Neuron (in vitro differentiated cells): ENCODE measurements around a stretch of chr1.

GRCh38 chr1:8076937-8077748 is 51.0 kb upstream of the ERRFI1 start:
- PRO-cap = no peak

GRCh38 chr1:8189685-8190336 is 128.1 kb upstream of the SLC45A1 start:
- PRO-cap = no peak

- PRO-cap = no peak
These were observed 90.1 kb downstream of the SLC45A1 start for GRCh38 chr1:8407777-8408694.

GRCh38 chr1:8411964-8412540 is 94.1 kb downstream of the SLC45A1 start:
- PRO-cap = no peak

GRCh38 chr1:8419036-8419392 is 101.1 kb downstream of the SLC45A1 start:
- PRO-cap = no peak

DNA sequence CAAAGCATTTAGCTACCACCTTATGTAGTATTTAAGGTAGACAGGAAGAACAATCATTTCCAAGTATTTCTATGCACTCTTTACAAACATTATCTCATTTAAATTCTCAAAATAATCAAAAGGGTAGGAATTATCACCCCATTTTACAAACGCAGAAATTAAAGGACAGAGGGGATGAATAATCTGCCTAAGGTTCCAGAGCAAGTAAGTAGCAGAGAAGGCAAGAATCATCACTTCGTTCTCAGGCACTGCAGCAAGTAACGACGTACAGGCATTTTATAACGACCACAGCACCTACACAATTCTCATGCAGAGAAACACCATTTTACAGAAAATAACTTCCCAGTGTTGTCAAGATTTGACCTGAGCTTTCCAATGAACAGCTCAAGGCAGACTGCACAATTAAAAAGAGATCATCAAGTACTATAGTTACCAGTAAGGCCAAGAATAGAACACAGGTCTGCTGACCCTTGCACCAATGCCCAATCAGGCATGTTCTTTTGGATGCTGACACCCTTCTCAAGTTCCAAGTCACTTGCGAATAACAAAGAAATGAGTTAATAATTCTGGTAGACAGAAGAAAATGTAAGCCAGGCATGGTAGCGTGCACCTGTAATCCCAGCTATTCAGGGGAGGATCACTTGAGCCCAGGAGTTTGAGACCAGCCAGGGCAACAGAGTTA is 101.8 kb downstream of the SLC45A1 start:
- PRO-cap = no peak

GRCh38 chr1:8420278-8420667 is 102.4 kb downstream of the SLC45A1 start:
- PRO-cap = no peak

GRCh38 chr1:8424552-8425259 is 106.8 kb downstream of the SLC45A1 start:
- PRO-cap = no peak

DNA sequence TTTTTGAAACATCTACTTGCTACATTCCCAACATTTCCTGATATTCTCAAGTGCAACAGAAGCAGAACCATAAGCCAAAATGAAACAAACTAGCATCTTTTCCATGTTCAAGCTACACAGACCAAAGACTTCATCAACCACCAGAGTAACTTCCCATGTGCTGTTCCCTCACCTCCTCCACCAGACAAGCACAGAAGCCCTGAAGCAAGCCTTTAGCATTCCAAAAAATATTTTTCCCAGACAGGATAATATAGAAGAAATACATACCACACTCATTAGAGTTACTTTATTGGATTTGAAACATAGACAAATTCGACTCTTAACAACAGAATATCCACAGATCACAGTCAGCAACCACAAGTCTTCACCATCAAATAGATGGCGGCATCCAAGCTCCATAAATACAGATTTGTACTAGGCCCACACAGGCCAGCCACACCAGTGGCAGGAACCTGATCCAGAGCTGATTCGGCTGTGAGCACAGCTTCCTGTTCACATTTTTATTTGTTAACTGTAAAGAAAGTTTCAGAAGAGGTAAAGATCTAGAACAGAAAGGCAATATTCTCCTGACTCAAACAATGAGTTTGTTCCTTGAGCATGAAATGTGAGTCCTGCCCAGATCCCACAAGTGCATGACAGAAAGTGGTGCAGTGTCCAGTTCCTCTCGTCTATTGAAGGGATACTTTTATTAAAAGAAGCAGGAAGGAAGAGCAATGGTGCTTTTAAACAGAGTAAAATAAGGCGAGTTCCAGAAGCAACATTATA is 205.7 kb downstream of the SLC45A1 start:
- PRO-cap = no peak

DNA sequence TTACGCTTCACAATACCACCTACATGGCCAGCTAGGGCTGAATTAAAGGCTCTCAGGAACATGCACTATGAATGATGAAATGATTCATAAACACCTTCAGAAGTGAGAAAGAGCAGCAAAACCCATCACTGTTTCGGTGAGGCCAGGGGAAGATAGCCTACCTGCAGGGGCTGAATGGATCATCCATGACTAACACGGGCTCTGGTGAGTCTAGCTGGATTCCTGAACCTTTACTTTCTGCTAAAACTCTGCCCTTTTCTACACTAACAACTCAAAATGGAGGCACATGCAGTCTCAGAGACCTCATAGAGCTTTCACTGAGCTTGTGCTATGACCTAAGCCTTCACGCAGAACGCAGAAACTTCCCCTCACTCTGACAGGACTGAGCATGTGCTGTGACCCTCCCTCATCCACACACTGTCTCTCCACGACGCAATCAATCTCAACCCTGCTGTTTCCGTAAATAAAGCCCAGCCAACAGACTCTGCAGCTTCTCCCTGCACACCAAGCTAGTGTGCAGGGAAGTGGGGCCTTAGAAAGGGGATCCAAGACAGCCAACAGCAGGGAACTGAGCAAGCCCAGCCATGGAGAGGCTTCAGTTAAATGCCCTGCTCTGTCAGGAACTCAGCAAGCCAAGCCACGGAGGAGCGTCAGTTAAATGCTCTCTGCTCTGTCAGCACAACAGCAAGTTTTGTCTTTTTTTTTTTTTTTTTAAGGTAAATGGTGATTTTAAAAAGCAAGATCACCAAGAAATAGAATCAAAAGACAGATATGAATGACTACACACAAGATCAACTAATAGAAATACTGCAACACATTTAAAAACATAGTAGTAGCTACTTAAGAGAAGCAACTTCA is 207.9 kb downstream of the SLC45A1 start:
- PRO-cap = bidirectional peak, plus-strand start at position 448 of the sequence, minus-strand start at position 354 of the sequence

DNA sequence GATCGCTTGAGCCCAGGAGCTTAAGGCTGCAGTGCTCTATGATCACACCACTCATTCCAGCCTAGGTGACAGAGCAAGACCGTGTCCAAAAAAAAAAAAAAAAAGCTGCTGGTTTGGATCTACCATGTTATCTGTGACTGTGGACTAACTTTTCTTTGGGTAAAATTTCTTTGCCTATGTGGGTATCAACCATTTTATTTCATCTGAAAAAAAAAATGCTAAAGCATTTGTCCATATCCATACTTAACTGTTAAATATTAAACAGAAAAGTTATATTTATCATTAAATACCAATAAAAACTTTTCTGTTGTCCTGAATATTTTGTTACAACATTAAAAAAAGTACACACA is 222.4 kb downstream of the RERE start:
- PRO-cap = no peak

- PRO-cap = no peak
These were observed 196.8 kb downstream of the RERE start for GRCh38 chr1:8620525-8621235.

DNA sequence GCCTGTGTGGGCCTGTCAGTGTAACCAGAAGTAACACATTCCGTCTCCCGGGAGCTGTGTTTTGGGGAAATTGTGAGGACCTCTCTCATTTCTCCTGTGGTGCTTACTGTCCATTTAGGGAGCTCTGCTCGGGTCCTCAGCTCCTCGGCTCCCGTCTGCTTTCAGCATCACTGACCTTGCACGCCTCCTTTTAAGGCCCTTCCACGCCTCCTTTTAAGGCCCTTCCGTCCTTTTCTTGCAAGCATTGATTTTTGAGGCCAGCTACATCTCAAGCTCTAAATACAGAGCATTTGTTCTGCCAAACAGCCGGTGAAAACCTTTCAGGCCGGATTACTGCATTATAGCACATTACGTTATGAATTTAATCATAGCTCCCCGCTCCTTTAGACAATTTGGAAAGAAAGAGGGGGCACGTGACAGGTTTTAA is 9.8 kb downstream of the CA6 start:
- PRO-cap = no peak

DNA sequence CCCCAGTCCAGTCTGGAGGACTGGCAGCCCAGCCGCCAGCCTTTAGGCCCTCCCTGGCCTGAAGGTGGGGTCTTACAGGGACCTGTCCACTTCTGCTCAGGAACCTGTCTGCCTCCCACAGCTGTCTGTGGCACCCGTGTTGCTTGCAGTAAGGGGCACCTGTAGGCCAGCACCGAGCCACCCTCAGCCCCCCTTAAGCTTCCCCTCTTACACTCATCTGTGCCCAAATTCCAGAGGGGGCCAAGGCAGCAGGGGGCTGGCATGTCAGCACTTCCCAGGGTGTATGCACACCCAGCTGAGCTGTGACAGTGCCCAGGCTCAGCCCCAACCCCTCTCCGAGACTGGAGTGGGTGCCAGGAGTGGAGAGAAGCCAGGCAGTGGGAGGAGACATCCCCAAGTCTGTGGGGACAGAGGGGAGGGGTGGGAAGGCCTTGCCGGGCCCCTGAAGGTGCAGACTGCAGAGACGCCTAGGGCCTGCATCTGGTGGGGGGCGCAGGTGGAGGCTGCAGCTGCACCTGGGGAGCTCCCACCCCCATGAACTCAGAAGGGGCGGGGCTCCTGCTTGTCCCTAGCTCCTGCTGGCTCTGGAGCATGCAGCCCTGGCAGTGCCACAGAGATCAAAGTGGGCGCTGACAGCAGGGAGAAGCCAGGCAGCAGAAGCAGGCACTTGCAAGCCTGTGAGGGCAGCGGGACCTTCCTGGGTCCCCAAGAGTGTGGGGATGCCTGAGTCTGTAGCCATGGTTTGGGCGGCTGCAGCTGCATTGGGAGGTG is 5.4 kb upstream of the SLC2A7 start:
- PRO-cap = no peak

DNA sequence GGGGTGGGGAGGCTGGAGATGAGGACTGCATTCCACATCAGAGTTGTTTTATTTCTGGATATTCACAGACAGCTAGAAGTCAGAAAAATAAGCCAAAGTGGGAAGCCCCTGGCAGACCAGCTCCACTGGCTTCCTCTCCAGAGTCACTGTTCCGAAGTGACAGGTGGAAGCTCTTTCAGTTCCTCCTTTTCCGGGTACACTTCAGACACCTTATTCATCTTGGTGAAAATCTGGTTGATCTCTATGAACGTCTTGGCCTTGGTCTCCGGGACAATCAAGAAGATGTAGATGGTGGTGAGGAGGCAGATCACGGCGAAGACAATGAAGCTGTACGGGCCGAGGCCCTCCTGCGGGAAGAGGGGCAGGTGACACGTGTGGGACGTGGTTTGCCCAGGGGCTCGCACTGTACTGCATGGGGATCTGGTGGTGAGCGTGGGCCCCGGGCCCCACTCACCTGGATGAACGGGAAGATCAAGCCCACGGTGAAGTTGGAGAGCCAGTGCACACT is 11.3 kb upstream of the SLC2A7 start:
- PRO-cap = no peak

- PRO-cap = no peak
These were observed 2.4 kb downstream of the SLC2A5 start for GRCh38 chr1:9066787-9067614.

DNA sequence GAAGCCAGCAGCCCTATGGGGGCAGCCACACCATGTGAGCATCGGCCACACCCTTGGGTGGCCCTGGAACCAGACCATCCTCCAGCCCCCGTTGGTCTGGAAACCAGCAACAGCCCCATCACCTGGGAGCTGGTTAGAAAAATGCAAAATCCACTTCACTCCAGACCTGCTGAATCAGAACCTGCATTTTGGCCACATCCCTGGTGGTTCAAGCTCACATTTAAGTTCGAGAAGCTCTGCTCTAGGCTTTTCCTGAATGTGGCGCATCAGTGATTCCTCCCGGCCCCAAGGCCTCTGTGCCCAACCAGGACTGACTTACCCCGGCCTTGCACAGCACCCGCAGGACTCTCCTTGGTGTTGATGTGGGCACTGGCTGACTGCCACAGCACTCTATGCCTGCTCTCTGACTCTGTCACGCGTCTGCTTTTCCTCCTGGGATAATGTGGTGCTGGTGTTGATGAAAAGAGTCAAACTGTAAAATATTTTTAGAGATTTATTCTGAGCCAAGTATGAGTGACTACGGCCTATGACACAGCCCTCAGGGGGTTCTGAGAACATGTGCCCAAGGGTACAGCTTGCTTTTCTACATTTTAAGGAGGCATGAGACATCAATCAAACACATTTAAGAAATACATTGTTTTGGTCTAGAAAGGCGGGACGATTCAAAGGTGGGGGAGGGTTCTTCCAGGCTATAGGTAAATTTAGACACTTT is 15.4 kb upstream of the SLC2A5 start:
- PRO-cap = no peak

- PRO-cap = no peak
These were observed 16.3 kb upstream of the GPR157 start for GRCh38 chr1:9145064-9145773.

DNA sequence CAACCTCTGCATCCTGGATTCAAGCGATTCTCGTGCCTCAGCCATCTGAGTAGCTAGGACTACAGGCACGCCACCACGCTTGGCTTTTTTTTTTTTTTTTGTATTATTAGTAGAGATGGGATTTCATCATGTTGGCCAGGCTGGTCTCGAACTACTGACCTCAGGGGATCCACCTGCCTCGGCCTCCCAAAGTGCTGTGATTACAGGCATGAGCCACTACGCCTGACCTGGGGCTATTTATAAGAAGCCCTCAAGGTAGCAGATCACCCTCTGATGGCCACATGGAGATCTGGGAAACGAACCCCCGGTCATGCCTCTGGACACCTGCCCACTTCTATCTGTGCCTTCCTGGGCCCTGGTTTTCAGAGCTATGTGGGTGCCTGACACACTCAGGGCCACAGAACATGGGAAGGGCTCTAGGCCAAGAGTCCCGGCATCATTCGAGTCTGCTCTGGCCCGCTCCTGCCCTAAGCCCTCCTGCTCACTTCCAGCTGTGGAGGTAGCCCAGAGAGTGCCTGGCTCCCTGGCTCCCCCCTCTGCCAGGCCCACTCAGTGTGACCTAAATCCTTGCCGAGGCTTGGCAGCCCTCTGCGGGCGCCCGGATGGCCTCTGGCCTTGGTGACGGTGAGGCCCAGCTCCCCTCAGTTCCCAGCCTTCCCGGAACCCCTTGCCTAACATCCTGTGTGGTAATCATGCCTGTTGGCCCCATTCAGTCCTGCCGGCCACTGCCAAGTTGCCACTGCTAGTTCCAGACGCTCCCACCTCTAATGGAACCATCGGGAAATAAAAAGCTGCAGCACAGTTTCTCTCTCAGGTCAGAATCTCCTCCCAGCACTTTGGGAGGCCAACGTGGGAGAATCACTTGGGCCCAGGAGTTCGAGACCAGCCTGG is 1.5 kb upstream of the H6PD start:
- PRO-cap = no peak

- PRO-cap = bidirectional peak, plus-strand start at chr1:9234774, minus-strand start at chr1:9234606
These were observed 346 bp upstream of the H6PD start for GRCh38 chr1:9234150-9234705.